ENCODE measurements around the genes MAGED2, PFKFB1 and SPIN2B.

DNA sequence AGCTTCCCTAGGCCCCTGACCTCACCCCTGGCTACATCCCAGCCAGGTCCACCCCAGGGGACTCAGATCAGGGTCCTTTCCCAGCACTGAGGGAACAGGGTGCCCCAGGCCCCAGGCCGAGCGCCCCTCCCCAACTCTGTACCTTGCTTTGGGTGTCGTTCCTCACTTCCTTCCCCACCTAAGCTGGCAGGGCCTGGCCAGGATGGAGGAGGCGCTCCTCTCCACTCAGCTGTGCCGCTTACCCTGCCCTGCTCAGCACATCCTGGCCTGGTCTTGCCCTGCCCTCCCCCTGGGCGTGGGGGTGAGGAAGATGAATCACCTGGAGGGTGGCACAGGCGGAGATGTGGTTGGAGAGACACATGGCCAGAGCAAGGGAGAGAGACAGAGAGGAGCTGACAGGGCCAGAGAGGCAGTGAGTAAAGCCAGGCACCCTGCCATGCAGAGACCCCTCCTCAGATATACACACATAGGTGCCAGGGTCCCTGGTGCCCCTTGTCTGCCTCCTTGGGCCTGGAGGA is 21.6 kb downstream of the FGD1 start:
- RRBS: no CpG with 5 or more reads among the region's 7 CpGs

GRCh38 chrX:54499197-54499662 is 3.2 kb upstream of the FGD1 start:
- RRBS: no CpG with 5 or more reads among the region's 1 CpG

DNA sequence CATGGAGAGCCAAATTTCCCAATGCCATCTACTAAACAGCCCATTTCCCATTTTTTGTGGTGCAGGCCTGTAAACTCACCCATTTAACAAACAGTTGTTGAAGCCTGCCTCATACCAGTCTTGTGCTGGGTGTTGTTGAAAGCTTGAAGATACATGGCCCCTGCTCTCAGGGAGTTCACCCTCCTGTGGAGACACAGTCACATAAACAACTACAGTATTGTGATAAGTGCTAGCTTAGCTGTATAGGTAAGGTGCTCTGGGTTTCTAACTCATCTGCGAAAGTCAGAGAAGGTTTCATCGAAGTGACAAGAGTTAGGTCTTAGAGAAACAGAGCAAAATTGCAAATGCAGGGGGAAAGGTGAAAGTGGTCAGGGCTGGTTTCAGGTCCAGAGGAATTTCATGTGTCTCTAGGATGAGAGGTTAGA is 1.2 kb upstream of the GNL3L start:
- RRBS: no CpG with 5 or more reads among the region's 2 CpGs

GRCh38 chrX:54539936-54540499 is 10.0 kb downstream of the GNL3L start:
- RRBS: no CpG with 5 or more reads among the region's 5 CpGs

GRCh38 chrX:54563160-54563909 is 33.3 kb downstream of the GNL3L start:
- RRBS: no CpG with 5 or more reads among the region's 13 CpGs

- RRBS: no CpG with 5 or more reads among the region's 12 CpGs
Observed at GRCh38 chrX:54807343-54807835, at the start of gene MAGED2. MAGED2 (plus strand) TSS chrX:54807745.

- RRBS: 2% methylated on average over 7 of the region's 48 CpGs
Observed at GRCh38 chrX:54808008-54809006, 762 bp downstream of the MAGED2 start.

- RRBS: no CpG with 5 or more reads among the region's 10 CpGs
Observed at GRCh38 chrX:54993724-54994612, at the start of gene PFKFB1. PFKFB1 (minus strand) TSS chrX:54994188.

DNA sequence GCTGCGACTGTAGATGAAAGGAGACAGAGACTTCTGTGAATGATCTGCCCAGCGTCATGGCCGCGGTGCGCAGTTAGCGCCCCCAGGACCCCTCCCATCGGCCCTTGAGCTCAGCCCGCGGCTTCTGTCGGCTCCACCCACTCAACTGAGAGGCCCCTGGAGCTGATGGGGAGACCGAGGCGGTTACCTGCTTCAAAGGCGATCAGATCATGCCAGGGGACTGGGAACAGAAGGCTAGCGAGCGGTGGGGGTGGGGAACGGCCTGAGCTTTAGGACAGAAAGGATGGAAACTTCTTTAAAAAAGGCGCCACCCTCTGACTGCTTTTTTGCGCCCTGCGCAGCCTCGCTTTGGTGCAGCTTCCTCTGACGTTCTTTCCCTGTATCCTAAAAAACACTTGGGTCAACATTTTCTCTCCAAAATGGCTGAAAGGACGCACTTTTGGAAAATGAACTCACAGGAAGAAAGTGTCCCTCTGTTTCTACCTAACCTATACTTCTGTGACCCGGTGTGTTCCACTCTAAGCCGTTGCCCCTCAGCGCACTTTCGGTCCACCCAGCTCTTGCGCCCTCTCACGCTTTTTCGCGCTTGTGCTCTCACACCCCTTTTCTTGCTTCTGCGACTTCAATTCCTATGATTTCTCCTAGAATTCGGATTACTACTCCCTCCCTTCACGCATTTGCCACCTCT is 522 bp downstream of the USP51 start:
- RRBS: no CpG with 5 or more reads among the region's 33 CpGs

GRCh38 chrX:55668299-55668587 is 45.0 kb downstream of the FOXR2 start:
- RRBS: no CpG with 5 or more reads among the region's 1 CpG

DNA sequence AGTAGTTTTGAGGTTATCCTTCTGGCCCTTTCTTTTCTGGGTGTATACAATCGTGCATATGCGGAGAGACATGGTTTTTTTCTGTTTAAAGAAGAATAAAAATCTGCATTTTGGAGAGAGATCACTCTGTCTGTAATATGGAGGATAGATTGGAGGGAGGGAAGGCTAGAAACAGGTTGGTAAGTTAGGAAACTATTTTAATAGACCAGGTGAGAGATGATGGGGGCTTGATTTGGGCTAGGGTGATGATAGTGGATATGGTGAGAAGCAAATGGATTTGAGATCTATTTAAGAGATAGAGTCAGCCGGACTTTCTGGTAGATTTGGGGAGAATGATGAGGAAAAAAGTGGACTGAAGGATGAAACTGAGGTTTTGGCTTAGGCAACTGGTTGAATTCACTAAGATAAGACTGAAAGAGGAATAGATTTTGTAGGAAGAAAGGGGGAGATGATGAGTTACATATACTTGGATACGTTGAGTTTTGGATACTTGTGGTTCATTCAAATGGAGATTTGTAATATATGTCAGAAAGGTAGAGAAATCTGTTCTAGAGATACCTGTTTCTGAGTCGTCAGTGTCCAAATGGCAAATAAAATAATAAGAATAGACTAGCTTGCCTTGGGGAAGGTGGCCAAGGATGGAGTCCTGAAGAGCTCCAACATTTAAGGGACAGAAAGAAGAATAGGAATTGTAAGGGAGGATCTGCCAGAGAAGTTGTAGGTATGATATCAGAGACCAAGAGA is 8.9 kb downstream of the RRAGB start:
- RRBS: no CpG with 5 or more reads among the region's 5 CpGs

DNA sequence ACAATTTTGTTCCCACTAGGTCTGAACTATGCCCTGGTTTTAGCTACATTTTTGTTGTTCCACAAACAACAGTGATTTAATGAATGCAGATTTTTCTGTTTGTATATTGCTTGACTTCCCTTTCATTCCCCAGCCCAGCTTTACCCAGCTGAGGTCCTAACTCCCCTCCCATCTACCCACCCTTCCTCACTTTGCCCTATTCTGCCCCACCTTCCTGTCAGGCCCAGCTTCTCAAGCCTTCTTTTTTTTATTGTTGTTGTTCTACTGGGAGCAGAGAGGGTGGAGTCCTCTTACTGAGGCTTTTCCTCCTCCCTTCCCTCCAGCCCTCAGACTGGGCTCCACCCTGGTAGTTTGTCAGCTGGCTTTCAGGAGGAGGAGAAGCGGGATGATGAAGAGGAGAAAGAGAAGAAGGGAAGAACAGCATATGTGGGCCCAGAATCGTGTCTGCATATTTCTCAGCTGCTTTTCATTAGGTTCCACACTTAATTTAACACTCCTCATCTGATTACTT is 3.3 kb upstream of the KLF8 start:
- RRBS: no CpG with 5 or more reads among the region's 2 CpGs

DNA sequence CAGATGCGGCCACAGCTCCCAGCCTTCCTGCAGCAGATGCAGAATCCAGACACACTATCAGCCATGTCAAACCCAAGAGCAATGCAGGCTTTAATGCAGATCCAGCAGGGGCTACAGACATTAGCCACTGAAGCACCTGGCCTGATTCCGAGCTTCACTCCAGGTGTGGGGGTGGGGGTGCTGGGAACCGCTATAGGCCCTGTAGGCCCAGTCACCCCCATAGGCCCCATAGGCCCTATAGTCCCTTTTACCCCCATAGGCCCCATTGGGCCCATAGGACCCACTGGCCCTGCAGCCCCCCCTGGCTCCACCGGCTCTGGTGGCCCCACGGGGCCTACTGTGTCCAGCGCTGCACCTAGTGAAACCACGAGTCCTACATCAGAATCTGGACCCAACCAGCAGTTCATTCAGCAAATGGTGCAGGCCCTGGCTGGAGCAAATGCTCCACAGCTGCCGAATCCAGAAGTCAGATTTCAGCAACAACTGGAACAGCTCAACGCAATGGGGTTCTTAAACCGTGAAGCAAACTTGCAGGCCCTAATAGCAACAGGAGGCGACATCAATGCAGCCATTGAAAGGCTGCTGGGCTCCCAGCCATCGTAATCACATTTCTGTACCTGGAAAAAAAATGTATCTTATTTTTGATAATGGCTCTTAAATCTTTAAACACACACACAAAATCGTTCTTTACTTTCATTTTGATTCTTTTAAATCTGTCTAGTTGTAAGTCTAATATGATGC is 1.9 kb downstream of the UBQLN2 start:
- RRBS: no CpG with 5 or more reads among the region's 13 CpGs

DNA sequence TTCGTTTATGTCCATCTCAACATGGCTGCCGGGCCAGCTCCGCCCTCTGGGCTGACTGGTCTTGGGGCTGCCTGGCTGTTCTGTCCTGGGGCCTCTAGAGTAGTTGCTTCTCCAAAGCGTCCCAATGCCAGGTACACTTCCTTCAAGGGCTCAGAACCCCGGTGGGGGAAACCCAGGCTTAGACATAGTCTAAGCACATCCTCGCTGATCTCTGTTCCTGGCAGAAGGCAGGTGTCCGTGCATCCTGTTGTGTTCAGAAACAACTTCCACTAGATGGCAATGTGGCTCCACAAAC is 35.2 kb downstream of the NBDY start:
- RRBS: 90% methylated on average over 2 of the region's 7 CpGs

- RRBS: 98% methylated on average over 6 of the region's 33 CpGs
Observed at GRCh38 chrX:56767213-56767772, 38.2 kb downstream of the NBDY start.

DNA sequence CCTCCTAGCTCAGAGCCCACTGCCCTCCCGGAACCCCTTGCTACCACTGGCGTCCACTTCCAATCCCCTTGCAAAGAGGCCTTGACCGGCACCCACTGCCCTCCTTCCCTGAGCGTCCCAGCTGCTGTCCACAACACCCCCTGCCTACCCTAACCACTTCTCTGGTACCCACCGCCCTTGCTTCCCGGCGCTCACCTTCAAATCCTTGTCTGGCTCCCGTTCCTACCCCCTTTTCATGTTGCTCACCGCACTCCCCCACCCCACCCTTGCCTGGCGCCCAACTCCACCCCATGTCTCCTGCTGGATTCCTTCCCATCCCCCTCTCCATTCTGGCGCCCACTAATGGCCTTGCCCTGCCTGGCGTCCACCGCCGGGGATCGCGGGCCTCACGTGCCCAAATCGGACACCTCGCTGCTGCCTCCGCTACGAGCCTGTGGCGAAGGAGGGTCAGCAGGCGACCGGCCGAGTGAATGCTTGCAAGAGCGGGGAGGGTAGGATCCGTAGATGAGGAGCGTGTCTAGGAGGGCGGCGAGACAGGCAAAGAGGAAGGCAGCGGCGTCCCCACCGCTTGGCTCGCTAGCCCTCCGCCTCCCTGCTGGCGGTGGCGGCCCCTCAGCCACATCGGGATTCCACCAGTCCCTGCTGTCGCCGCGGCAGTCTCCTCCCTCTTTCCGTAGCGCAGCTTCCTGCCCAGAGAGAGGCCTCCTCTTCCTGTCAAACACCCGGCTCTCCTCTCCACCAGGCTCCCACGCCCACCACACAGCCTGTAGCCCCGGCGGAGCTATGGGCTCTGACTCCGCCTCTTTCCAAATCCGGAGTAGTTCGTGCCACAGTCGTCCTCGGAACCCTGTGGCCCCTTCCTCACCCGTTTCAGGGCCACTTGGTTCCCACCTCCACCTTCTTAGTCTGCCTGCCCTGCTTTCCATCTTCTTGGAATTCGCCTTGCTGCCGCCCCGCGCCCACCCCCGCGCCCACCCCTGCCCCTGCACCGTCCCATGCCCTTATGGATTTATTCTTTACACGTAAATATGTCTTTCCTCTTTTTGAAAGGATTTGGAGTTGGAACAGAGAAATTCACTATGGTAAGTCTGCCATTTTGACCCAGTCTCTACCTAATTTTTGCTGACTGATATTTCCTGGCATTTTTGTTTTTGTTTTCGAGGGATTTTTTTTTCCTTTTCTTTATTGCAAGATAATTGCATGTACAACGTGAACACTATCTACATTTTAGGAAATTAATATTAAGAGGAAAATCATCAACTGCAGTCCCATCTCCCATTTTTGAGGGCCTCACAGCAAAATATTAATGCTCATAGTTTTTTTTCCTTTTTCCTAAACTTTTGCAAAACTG is at the start of gene SPIN2B:
SPIN2B (minus strand) TSS at position 663 of the 1,351 bp plus-strand sequence.
- RRBS: 2% methylated on average over 17 of the region's 63 CpGs

DNA sequence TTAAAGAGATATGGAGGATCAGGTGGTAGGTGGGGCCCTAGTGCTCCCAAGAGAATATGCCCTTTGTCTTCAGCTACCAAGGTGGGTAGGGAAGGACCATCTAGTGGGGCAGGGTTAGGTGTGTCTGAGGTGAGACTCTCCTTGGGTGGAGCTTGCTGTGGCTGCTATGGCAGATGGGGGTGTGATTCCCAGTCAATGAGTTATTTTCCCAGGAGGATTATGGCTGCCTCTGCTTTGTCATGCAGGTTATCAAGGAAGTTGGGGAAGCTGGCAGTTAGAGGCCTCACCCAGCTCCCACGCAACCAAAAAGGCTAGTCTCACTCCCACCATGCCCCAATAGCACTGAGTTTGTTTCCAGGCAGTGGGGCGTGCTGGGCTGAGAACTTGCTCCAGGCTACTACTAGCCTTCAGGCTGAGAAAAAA is 18.0 kb upstream of the SPIN2A start:
- RRBS: no CpG with 5 or more reads among the region's 2 CpGs

DNA sequence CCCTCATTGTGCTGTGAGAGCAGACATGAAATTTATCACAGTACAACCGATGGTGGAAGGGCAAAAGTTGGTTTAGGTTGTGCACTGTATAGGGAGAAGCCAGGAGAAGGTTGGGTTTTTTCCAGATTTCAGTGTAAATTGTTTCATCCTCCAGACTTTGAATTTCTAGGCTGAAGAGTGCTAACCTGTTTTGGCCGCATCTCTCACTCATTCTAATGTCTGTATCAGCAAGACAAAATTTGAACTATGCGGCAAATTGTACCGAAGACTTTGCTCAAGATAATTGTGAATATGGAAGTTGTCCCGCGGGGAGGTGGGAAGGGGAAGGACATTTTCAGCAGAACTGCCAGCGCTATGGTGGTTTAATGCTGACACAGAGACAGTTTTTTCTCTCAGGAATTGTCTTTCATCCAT is 639 bp upstream of the ZXDB start:
- RRBS: no CpG with 5 or more reads among the region's 7 CpGs

GRCh38 chrX:57593677-57594573 is 2.1 kb downstream of the ZXDB start:
- RRBS: no CpG with 5 or more reads among the region's 12 CpGs

- RRBS: no CpG with 5 or more reads among the region's 2 CpGs
Observed at GRCh38 chrX:62964157-62964383, 387.1 kb downstream of the SPIN4 start.